Mesenchymal stem cell of the bone marrow (primary cell): Measurements from ENCODE around the gene METAP1D.

GRCh38 chr2:171083661-171084423 lies 76.9 kb downstream of the TLK1 start:
- CAGE, long polyA plus RNA, result no peak

GRCh38 chr2:171159114-171159992 lies 1.3 kb downstream of the TLK1 start:
- CAGE, long polyA plus RNA, result no peak

GRCh38 chr2:171319181-171320186 lies 114.3 kb downstream of the METTL8 start:
- CAGE, long polyA plus RNA, result no peak

- CAGE, long polyA plus RNA, result no peak
These were observed 107.7 kb downstream of the METTL8 start for GRCh38 chr2:171326082-171326571.

DNA sequence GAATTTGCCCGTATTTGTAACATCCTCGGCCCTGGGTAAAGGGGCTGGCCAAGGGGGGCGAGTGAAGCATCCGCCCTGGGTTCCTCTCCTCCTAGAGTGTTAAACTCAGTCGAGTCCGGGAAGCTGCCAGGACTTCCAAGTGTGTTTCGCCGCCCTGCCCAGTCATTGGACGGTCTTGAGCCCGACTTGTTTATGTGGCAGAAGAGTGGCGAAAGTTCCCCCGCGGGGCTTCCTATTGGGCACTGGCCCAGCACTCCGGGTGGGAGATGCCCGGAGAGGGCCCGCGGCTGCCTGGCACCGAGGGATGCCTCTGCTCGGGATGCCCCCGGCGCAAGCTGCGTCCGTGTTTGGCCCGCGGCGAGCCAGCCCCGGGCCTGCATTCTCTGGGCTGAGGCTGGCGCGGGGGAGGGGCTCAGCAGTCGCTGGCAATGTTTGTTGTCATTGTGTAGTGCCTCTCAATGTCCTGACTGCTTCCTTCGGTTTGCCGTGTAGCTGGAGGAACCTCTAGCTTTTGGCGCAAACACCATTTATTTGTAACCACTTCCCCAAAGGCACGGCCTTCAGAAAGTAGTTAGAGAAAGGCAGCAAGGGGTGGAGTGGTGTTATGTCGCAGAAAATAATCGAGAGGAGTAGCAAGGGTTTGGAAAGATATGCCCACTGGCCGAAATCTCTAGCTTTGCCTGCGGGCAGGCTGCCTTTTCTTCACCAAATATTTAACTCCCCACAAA lies 1.2 kb downstream of the CYBRD1 start:
- CAGE, long polyA plus RNA, result no peak

- CAGE, long polyA plus RNA, result no peak
These were observed 15.2 kb downstream of the SLC25A12 start for GRCh38 chr2:171878619-171879383.

DNA sequence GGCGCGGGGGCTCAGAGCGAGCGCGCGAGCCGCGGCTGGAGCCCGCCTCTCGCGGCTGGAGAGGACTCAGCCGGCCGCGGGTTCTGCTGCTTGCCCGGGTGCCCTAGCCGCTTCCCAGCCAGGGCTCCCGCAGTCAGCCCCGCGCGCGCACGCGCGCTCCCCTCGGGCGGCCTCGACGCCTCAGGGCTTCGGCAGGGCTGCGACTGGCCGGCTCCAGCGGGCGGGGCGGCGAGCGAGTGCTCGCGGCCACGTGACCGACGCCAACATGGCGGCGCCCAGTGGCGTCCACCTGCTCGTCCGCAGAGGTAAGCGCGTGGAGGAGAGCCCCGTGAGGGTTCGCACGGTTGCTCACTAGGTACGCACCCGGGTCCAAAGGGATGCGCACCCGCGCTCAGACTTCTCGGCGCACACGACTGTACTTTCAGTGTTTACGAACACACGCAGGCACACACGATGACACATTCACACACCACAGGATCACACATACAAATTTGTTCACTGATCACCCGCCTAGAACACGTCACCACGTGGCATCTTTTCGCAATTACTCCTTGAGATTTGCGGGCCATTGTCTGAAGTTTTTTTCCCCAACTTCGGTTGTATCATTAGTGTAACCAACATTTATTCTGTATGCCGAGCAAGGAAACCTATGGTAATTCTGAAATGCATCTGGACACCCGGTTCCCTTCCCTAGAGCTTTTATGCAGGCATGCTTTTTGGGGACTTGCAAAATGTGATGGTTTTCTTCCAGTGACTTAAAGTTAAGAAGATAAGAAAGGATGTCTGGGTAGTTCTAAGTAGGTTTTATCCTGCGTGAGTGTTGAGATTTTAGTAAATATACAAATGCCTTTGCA lies at the start of gene METAP1D:
Gene METAP1D (plus strand): TSS at position 249 of the 854 bp plus-strand sequence.
- CAGE, long polyA plus RNA, result no peak

DNA sequence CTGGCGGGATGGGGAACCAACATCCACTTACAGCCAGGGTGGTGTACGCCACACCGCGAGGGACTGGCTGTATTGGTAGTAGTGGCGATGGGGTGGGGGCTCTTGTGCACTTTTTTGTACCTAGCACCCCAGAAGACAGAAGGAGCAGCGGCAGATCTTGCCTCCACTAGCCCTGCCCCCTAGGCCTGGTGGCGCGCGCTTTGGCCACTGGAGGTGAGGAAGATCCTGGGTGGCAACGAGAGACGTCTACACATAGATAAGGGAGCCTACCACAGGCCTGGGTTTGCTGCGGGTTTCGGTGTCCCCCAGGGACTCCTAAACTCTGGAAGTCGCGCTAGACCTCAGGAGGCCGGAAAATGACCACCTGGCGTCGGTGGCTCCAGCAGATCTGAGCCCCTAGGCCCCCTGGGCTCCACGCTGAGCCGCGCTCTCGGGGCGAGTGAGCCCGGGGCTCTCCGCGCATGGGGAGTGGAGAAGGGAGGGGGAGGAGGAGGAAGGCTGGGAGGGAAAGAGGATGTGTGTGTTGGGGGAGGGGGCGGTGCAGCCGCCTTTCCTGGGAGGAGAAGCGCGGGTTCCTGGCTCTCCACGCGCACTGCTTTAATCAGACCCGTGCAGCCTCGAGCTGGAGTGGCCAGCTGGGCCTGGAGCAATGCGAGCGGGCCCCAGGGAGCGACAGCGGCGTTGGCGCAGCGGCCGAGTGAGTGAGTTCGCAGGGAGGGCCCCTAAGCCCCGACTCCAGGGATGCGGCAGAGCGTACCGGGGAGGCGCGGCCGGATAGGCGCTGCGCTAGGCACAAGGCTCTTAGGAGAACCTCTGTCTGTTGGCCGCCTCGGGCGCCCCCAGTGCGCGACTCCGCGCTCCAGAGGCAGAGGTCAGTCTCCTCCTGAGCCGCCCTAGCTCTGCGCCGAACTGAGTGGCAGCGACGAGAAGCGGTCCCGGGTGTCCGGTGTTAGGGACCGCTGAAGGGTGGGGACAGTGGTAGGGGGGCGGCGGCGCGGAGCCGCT lies 820 bp upstream of the DLX1 start:
- CAGE, long polyA plus RNA, result no peak

GRCh38 chr2:172096276-172097058 lies 6.2 kb downstream of the DLX2 start:
- CAGE, long polyA plus RNA, result no peak

GRCh38 chr2:172097059-172097530 lies 5.6 kb downstream of the DLX2 start:
- CAGE, long polyA plus RNA, result no peak

GRCh38 chr2:172099000-172099712 lies 3.5 kb downstream of the DLX2 start:
- CAGE, long polyA plus RNA, result no peak

DNA sequence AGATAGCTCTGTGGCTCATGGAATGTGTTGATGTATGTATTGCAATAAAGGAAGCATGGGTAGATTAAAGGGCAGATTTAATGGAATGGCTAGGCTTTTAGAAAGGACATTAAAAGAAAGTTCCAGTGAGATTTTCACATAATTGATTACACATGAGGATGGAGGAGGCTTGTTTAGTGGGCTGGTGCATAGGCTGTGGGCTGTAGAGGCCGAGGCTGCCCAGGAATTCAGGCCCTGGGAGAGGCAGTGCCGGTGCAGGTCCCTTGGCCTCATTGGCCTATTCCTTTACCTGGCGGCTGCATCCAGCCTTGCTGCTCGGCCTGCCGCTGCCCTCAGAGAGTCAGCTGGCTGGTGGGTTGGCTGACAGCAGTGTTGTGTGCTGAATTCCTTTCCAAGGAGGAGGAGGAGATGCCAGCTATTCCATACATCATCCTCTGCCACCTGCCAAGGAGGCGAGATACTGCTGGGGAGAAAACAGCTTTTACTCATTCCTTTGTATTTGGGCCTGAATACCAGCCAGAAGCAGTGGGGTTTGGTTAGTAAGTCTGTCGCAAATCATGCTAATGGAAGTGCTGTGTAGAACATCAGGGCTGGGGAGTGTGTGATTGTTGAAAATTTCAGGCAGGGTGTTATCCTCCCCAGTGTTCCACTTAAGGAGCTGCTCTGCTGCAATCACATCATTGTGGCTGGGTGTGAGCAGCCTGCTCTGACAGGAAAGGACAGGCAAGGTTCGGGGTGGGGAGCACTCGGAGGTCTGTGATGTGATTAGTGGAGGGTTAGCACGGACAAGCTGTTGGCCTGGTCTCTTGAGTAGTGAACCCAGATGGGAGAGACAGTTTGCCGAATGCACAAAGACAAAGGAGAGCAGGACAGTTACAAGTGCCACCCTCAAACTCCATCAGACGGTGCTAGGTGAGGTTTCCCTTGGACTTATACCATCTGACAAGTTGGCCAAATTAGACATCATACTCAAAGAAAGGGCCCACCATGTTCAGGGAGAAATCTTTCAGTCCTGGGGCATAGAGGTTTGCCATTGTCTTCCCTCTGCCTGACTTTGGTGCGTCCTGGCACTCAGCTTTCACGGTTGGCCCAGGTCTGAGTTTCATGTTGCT lies 128.2 kb upstream of the DLX2 start:
- CAGE, long polyA plus RNA, result no peak

DNA sequence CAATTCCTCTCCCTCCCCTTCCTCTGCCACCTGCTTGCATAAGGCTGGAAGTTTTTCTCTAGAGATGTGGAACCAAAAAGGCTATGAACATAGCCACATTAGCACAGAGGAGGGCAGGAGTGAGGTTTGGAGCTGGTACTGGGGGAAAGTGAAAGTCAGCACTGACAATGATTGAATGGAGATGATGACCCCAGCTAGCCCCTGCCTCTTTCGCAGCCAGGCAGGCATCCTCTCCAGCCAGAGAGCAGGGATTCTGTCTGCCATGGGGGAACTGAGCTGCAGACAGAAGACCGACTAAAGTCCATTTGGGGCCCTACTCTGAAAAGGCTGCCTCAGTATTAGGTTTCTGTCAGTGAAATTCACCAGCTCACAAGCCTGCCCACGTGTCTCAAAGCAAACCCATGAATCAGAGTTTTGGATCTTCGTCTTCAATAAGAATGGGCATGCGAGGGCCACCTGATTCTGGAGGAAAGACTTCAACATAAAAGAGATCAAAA lies 87.8 kb upstream of the ITGA6 start:
- CAGE, long polyA plus RNA, result no peak

- CAGE, long polyA plus RNA, result no peak
These were observed 3.3 kb downstream of the ITGA6 start for GRCh38 chr2:172430646-172431178.

- CAGE, long polyA plus RNA, result no peak
These were observed 10.3 kb downstream of the ITGA6 start for GRCh38 chr2:172437608-172438241.

GRCh38 chr2:172465507-172466040 lies 38.2 kb downstream of the ITGA6 start:
- CAGE, long polyA plus RNA, result no peak

- CAGE, long polyA plus RNA, result no peak
These were observed 46.6 kb downstream of the ITGA6 start for GRCh38 chr2:172473959-172474449.

DNA sequence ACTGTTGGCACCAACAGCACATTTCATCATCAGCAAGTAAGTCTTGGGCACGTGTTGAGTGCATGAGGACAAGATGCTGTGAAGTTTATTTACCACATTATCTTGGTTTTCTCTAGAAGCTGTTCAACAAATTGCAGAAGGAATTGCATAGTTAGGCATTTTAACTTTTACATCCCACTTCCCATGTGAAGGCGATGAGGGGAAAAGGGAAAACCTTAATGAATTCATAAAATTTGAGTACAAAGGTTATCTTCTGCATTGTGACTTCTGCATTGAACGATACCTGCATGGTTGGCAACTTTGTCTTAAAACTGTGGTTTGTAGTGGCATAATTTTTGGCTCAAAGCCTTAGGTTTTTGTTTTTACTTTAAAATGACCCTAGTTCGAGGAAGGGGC lies 947 bp downstream of the PDK1 start:
- CAGE, long polyA plus RNA, result no peak

DNA sequence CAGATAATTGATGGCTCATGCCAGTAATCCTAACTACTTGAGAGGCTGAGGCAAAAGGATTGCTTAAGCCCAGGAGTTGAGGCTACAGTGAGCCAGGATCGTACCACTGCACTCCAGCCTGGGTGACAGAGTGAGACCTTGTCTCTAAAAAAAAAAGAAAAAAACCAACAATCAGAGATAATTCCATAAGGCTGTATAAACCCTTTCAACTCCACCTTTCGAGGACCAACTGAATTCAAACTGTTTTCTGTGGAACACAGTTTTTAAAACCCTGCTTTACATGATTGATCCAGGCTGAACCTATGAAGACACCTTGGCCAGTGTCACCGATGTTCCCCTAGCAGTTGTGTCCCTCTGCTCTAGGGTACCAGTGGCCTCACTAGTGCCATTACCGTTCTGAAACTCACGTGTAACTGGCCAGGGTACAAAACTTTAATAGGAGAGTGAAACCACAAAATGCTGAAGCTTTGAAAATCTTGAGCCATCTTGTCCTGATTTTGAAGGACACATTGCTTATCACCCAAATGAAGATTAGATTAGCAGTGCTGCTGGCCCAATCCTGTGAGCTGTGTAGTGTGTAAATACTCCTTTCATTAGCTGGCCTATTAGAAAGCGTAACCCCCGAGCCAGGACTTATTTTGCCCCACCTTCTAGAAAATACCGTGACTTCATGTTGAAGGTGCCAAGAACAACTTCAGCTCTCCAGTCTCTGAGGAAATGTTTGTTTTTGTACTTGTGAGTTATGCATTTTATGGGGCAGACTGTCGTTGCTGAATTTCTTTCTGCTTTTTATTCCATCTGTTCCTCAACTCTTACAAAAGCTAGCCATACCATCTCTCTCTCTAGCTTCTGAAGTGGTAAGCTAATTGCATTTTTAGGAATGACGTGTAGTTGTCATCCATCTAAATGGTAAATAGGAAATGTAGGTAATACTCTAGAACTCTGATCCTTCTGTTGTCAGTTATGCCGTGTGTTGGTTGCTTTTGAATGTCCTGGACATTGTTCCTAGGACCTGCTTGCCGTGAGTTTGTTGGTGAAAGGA lies 147.8 kb upstream of the MAP3K20 start:
- CAGE, long polyA plus RNA, result no peak

GRCh38 chr2:173043428-173044017 lies 32.1 kb upstream of the MAP3K20 start:
- CAGE, long polyA plus RNA, result no peak